ENCODE results near the genes CPLANE2, CROCC and MFAP2.

DNA sequence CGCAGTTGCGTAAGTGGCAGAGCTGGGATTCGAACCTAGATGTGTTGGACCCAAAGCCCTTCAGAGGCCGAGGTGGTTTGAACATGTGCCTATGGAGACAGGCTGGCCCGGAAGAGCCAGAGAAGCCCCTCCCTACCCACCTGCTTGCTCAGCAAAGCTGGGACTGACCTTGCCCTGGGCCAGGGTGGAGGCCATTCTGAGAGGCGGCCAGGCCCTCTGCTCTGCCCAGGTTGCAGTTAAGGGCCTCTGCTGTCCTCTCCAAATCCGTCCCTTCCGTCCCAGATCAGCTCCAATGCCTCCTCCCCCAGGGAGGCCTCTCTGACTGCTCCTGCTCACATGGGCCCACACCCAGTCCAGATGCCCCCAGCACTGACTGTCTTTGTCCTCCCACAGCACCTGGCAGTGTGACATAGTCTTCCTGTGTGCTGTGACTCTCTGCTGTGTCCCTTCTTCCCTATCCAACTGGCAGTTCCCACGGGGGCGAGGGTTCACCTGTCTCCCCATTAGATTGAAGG is 1.2 kb upstream of the HSPB7 start:
- RAMPAGE, long total RNA, result no peak
- RRBS, 2 experiments, result no CpG with 5 or more reads among the region's 10 CpGs
CAGE:
- cytosol, long polyA minus RNA, result no peak
- cytosol, long polyA plus RNA, result no peak
- long polyA plus RNA, result no peak
- nucleolus, long total RNA, result no peak
- nucleus, long polyA plus RNA, result no peak
- nucleus, long total RNA, result no peak

GRCh38 chr1:16124647-16125304 is 31.1 kb downstream of the EPHA2 start:
- RAMPAGE, long total RNA, result no peak
- RRBS, 2 experiments, result 5 to 55% methylated on average over 2 of the region's 19 CpGs
CAGE:
- cytosol, long polyA minus RNA, result no peak
- cytosol, long polyA plus RNA, result no peak
- long polyA plus RNA, result no peak
- nucleolus, long total RNA, result no peak
- nucleus, long polyA plus RNA, result no peak
- nucleus, long total RNA, result no peak

DNA sequence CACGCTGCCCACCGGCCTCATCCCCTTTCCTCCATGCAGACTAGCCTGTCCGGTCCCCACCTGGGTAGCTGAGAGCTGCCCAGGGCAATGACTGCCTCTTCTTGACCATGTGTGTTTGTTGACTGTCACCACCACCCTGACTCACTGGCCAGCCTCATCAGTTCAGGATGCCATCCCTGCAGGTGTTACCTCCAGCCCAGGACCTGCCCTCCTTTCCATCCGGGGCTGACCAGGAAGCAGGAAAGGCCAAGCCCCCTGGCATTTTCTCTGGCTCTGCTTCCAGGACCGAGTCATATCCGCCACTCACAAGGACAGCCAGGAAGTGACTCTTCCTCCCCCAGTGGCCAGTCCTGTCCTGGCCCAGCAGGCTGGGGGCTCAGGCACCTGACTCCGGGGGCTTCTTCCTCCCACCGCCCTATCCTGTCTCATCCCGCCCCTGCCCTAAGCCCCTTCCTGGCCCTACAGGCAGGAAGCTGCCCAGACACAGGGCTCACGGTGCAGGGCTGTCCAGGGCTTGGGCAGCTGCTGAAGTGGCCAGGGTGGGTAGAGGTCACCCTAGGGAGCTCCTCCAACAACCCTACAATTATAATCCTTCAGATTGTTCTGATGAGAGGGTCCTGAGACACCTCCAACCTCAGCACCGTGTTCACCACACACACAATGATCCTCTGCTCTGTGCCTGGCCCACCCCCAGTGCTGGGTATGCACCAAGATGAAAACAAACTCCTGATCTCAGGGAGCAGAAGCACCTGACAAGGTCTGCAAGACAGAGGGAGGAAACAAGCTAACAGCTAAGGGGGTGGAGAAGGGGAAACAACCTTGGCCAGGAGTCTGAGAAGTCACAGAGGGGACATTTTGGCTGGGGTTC is 16.9 kb downstream of the EPHA2 start:
- RAMPAGE, long total RNA, result no peak
- RRBS, 2 experiments, result 69 to 88% methylated on average over 1 of the region's 11 CpGs
CAGE:
- cytosol, long polyA minus RNA, result no peak
- cytosol, long polyA plus RNA, result no peak
- long polyA plus RNA, result no peak
- nucleolus, long total RNA, result no peak
- nucleus, long polyA plus RNA, result no peak
- nucleus, long total RNA, result no peak

- RAMPAGE, long total RNA, result no peak
- RRBS, 2 experiments, result 54 to 62% methylated on average over 3 to 4 of the region's 28 CpGs
CAGE:
- cytosol, long polyA minus RNA, result no peak
- cytosol, long polyA plus RNA, result no peak
- long polyA plus RNA, result no peak
- nucleolus, long total RNA, result no peak
- nucleus, long polyA plus RNA, result no peak
- nucleus, long total RNA, result no peak
Observed at GRCh38 chr1:16152330-16153611, 3.1 kb downstream of the EPHA2 start.

DNA sequence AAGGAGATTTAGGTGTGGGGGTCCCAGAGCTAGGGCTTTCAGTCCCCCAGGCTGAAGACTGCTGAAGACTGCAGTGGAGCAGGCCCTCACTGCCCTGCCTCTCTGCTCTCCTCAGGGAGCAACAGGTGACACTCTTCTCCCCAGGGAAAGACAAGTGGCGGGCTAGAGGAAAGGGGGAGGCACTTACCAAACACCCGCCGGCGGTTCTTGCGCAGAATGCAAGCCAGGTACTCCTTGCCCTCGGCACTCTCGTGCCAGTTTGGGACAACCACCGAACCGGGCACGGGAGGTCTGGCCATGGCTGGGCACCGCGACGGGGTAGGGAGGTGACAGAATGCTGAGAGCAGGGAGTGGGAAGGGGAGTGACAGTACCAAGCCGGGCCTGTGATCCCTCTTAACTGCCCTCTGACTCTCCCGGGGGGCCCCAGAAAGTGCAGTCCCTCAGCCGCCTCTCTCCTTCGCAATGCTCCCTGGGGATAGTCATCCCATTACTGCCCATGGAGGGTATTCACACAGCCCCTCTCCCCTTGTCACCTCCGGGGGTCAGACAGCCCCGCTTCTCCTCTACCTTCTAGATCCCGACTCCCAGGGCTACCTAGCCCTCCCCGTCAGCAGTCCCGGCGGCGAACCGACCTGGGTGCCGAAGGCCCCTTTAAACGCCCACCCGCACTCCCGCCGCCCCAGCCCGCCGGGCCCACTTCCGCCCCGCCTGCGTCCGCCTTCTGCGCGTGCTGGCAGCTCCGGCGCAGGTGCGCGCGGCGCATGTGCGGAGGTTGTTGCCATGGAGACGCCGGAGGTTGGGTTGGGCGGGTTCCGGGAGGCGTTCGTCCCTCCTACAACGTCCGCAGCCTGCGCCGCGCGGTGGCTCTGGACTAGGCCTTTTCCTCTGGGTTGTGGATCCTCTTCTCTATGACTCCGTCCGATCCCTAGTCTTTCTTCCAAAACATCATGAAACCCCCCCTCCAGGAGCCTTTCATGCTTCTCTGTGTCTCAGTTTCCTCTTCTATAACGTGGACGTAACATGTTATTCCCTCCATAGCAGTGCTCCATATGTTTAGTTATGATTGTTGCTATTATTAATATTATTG is at the start of gene CPLANE2:
Gene CPLANE2, minus strand, starts transcription at position 740 of the 1,088 bp plus-strand sequence.
- RAMPAGE, long total RNA, result no peak
- RRBS, 2 experiments, result under 1 to 2% methylated on average over 39 to 40 of the region's 61 CpGs
CAGE:
- cytosol, long polyA minus RNA, result no peak
- cytosol, long polyA plus RNA, result no peak
- long polyA plus RNA, result no peak
- nucleolus, long total RNA, result no peak
- nucleus, long polyA plus RNA, result no peak
- nucleus, long total RNA, result no peak

DNA sequence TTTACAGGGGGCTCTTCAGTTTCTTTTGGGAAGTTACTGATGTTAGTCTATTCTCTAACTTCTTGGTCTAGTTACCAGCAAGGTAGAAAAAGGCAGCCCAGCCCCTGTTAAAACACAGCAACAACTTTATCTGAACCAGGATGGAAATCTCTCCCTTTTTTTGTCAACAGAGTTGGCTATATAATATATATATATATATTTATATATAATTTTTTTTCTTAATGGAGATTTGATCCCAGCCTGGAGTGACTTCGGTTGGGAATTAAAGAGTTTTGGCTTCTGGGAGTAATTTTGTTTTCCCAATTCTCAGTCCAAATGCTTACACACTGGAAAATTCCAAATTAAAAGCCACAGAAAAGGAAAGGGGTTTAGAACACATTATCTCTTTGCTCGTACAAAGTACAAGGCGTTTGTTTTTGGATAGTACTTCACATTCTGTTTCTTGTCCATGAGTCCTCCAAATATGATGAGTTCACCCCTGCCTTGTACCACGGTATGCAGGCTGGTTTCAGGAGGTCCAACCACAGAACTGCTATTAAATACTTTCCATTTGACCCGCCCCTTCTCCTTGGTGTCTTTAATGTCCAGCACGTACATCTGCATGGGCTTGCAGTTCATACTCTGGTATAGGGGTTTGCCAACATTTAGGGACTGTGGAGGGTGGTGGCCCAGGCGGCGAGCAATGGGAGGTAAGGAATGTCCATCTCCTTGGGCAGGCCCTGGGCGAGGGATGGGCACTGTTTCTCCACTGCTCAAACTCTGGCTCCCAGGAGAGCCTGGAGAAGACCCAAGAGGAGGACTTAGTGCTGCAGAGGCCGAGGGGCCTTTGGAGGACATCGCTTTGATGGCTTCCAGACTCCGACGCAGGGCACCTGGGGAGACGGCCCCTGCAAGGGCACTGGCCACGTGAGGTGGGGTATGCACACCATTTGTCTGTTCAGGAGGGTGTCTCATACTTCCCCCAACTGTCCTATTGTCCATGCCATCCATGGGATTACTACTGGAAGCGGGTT is 13.6 kb upstream of the CPLANE2 start:
- RAMPAGE, long total RNA, result no peak
- RRBS, 2 experiments, result no CpG with 5 or more reads among the region's 16 CpGs
CAGE:
- cytosol, long polyA minus RNA, result no peak
- cytosol, long polyA plus RNA, result no peak
- long polyA plus RNA, result no peak
- nucleolus, long total RNA, result no peak
- nucleus, long polyA plus RNA, result no peak
- nucleus, long total RNA, result no peak

- RAMPAGE, long total RNA, result no peak
- RRBS, 2 experiments, result no CpG with 5 or more reads among the region's 5 CpGs
CAGE:
- cytosol, long polyA minus RNA, result no peak
- cytosol, long polyA plus RNA, result no peak
- long polyA plus RNA, result no peak
- nucleolus, long total RNA, result no peak
- nucleus, long polyA plus RNA, result no peak
- nucleus, long total RNA, result no peak
Observed at GRCh38 chr1:16378544-16378816, 11.4 kb downstream of the SZRD1 start.

DNA sequence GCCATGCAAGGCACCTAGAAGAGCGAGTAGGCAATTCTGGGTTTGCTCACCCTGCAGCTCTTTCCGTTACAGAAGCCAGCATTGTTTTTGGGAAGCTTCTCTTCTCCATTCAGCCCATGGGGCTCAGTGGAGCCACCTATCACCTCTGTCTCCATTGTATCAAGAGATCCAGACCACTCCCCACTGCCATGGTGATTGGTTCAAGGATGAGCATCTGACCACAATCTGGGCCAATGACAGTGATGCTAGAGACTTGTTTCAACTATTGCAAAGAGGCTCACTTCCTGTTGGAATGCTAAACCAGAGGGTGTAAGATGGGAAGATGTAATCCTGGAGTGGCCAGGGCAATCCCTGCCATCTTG is 6.6 kb downstream of the SPATA21 start:
- RAMPAGE, long total RNA, result no peak
- RRBS, 2 experiments, result no CpG with 5 or more reads among the region's 2 CpGs
CAGE:
- cytosol, long polyA minus RNA, result no peak
- cytosol, long polyA plus RNA, result no peak
- long polyA plus RNA, result no peak
- nucleolus, long total RNA, result no peak
- nucleus, long polyA plus RNA, result no peak
- nucleus, long total RNA, result no peak

DNA sequence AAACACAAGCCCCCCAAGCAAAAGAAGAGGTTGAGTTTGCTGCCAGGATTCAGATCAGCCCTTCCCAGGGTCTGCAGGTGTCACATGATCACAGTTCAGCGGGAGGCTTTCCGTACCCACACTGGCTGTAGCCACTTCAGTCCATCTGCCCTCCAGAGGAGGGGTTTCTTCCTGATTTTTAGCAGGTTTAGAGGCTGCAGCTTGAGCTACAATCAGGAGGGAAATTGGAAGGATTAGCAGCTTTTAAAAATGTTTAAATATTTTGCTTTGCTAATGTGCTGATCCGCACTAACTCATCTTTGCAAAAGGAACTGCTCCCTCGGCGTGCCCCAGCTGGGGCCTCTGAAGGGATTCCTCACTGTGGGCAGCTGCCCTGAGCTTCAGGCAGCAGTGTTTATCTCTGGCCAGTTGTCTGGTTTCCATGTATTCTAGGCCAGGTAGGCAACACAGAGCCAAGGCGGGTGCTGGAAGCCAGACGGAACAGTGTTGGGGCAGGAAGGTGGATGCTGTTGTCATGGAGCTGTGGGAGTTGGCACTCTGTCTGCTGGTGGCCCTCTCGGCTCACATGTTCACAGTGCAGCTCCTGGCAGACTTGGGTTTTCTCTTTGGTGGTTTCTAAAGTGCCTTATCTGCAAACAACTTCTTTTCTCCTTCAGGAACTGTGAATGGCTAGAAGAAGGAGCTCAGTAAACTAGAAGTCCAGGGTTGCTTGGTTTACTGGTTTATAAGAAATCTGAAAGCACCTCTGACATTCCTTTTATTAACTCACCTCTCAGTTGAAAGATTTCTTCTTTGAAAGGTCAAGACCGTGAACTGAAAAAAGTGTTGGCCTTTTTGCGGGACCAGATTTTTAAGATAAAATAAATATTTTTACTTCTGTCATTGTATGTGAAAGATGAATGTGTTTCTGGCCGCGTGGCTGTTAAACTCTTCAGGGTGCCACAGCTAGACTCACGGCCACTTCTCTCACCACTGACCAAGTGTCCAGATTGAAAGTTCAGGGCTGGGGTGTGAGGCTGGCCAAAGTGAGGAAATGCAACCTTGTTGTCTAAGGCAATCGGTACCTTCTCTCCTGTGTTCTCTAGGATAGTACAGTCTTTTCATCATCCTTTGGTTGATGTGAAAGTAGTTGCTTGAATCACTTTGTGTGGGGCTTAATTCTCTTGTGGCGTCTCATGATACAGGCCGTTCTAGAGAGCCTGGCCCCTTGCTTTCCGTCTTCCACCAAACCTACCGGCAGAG is 19.1 kb downstream of the NECAP2 start:
- RAMPAGE, long total RNA, result no peak
- RRBS, 2 experiments, result no CpG with 5 or more reads among the region's 18 CpGs
CAGE:
- cytosol, long polyA minus RNA, result no peak
- cytosol, long polyA plus RNA, result no peak
- long polyA plus RNA, result no peak
- nucleolus, long total RNA, result no peak
- nucleus, long polyA plus RNA, result no peak
- nucleus, long total RNA, result no peak

DNA sequence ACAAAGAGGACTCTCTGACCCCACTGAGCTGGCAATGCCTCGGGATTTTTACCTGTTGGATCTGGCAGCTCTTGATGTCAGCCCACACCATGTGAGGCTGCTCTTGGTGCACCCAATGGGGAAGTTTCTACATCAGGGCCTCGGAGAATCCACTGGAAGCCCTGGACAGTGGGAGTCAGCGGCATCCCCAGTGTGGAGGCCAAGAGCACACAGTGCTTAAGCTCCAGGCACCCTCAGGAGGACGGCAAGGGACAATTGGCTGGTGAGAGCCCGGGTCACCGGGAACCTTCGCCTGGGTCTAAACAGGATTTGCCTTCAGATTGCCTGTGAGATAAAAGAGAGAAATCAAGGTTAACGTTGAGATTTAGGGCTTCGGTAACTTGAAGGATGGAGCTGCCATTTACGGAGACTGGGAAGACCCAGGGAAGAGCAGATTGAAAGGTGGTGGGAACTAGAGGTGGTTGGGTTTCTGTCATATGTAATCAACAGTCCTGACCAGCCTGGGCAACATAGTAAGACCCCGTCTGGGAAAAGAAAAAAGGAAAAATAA is 168.0 kb downstream of the NECAP2 start:
- RAMPAGE, long total RNA, result no peak
- RRBS, 2 experiments, result no CpG with 5 or more reads among the region's 11 CpGs
CAGE:
- cytosol, long polyA minus RNA, result no peak
- cytosol, long polyA plus RNA, result no peak
- long polyA plus RNA, result no peak
- nucleolus, long total RNA, result no peak
- nucleus, long polyA plus RNA, result no peak
- nucleus, long total RNA, result no peak

DNA sequence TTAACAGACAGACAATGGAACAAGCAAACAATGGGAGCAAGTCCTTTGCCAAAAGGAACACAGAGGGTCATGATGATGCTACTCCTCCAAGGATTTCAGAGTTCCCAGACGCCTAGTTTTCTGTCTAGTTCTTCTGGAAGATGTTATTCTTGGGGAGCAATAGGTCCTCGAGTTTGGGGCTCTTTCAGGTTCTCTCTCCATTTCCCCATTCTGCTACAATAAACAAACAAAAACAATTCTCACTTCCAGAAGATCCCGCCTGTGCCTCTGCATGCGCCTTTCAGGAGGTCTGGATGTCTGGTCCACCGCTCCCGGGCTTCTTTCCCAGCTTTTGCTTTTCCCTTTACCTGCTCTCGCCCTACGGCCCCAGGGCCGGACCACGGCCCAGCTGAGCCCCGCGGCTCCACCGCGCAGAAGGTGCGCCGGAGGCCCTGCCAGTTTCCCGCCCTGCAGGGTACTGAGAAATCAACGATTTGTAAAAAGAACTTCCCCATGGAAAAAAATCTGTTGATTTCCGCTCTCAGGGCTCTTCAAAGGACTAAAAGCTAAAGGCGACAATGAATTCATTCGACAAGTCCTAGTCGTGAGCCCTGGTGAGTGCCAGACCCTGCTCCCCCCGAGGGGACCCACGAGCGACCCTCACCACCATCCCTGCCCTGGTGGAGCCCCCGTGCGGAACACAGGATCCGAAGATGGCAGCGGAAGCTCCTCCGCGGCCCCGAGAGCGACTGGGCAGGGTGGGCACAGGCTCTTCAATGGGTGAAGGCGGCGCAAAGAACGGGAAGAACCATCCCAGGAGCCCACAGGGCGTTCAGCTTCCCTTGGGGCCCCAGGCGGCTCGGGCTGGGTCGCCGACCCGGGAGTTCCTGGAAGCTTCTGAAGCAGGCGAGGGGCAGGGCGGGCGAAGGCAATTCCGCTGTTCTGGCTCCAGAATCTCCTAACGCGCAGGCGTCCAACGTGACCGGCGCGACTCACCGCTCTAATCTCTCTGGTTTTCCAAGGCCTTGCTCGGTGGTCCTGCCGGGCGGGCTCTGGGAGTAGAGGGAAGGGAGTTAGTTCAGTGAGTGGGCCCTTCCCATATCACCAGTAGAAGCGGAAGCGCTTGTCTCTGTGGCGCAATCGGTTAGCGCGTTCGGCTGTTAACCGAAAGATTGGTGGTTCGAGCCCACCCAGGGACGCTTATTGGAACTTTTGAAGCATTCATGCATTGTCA is 32.8 kb upstream of the CROCC start:
- RAMPAGE, long total RNA, result no peak
- RRBS, 2 experiments, result 4 to 16% methylated on average over 13 to 15 of the region's 67 CpGs
CAGE:
- cytosol, long polyA minus RNA, result no peak
- cytosol, long polyA plus RNA, result no peak
- long polyA plus RNA, result no peak
- nucleolus, long total RNA, result no peak
- nucleus, long polyA plus RNA, result no peak
- nucleus, long total RNA, result no peak

GRCh38 chr1:16921479-16922042 is at the start of gene CROCC:
Gene CROCC, plus strand, starts transcription at chr1:16921931.
- RAMPAGE, long total RNA, result no peak
- RRBS, 2 experiments, result no CpG with 5 or more reads among the region's 12 CpGs
CAGE:
- cytosol, long polyA minus RNA, result no peak
- cytosol, long polyA plus RNA, result no peak
- long polyA plus RNA, result no peak
- nucleolus, long total RNA, result no peak
- nucleus, long polyA plus RNA, result no peak
- nucleus, long total RNA, result no peak

GRCh38 chr1:16945965-16946615 is 24.4 kb downstream of the CROCC start:
- RAMPAGE, long total RNA, result no peak
- RRBS, 2 experiments, result no CpG with 5 or more reads among the region's 14 CpGs
CAGE:
- cytosol, long polyA minus RNA, result no peak
- cytosol, long polyA plus RNA, result no peak
- long polyA plus RNA, result no peak
- nucleolus, long total RNA, result no peak
- nucleus, long polyA plus RNA, result no peak
- nucleus, long total RNA, result no peak

DNA sequence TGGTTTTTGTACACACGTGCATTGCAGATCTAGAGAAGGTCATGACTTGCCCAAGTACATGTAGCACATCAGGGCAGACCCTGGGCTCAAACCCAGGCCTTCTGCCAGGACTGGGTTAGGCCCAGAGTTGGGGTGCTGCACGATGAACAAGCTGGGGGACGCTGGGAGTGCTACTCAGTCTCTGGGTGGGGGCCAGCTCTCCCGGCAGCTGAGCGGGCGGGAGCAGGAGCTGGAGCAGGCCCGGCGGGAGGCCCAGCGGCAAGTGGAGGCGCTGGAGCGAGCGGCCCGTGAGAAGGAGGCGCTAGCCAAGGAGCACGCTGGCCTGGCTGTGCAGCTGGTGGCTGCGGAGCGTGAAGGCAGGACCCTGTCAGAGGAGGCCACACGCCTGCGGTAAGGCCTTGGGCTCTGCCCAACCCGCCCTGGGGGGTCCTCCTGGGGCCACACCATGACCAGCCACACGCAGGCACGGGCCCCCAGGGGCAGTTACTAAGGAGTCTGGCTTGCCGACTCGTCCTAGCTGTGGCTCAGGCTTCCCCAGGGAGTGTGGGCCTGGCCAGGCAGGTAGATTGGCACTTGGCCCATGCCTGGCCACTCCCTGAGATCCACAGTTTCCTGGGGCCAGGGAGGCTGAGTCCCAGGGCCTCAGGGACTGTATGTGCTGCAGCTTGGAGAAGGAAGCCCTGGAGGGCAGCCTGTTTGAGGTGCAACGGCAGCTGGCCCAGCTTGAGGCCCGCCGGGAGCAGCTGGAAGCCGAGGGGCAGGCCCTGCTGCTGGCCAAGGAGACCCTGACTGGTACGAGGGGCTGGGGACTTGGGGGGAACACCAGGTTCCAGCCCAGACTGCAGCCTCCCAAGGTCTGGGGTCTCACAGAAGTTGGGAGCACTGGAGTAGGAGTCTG is 26.7 kb downstream of the CROCC start:
- RAMPAGE, long total RNA, result no peak
- RRBS, 2 experiments, result 52 to 58% methylated on average over 3 of the region's 29 CpGs
CAGE:
- cytosol, long polyA minus RNA, result no peak
- cytosol, long polyA plus RNA, result no peak
- long polyA plus RNA, result no peak
- nucleolus, long total RNA, result no peak
- nucleus, long polyA plus RNA, result no peak
- nucleus, long total RNA, result no peak

- RAMPAGE, long total RNA, result no peak
- RRBS, 2 experiments, result no CpG with 5 or more reads among the region's 25 CpGs
CAGE:
- cytosol, long polyA minus RNA, result no peak
- cytosol, long polyA plus RNA, result no peak
- long polyA plus RNA, result no peak
- nucleolus, long total RNA, result no peak
- nucleus, long polyA plus RNA, result no peak
- nucleus, long total RNA, result no peak
Observed at GRCh38 chr1:16955106-16955549, 25.3 kb downstream of the MFAP2 start.

DNA sequence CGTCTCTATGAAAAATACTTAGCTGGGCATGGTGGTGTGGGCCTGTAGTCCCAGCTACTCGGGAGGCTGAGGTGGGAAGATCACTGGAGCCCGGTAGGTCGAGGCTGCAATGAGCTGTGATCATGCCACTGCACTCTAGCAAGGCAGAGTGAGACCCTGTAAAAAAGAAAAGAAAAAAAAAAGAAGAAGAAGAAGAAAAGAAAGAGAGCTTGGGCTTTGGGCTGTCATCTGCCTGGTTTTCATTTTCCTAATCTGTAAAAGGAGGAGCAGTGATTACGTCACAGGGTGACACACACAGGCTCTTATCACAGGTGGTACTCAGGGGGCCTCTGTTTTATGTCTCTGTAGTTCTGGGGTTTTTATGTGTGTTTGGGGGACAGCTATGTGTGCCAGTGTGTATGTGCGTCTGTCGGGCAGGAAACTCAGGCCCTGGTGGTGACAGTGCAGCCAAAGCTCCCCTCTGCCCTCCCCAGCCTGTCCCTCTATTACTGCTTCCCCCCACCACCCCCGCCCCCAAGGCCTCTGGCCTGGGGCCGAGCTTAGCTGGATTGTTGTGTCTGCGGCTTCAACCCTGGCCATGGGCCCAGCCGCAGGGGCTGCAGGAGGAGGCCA is 13.4 kb downstream of the MFAP2 start:
- RAMPAGE, long total RNA, result no peak
- RRBS, 2 experiments, result no CpG with 5 or more reads among the region's 11 CpGs
CAGE:
- cytosol, long polyA minus RNA, result no peak
- cytosol, long polyA plus RNA, result no peak
- long polyA plus RNA, result no peak
- nucleolus, long total RNA, result no peak
- nucleus, long polyA plus RNA, result no peak
- nucleus, long total RNA, result no peak

GRCh38 chr1:16979787-16980990 is at the start of gene MFAP2:
Gene MFAP2, minus strand, starts transcription at chr1:16980620.
- RAMPAGE, long total RNA, result no peak
- RRBS, 2 experiments, result 5 to 13% methylated on average over 22 to 25 of the region's 93 CpGs
CAGE:
- cytosol, long polyA minus RNA, result no peak
- cytosol, long polyA plus RNA, result no peak
- long polyA plus RNA, result no peak
- nucleolus, long total RNA, result no peak
- nucleus, long polyA plus RNA, result no peak
- nucleus, long total RNA, result no peak

DNA sequence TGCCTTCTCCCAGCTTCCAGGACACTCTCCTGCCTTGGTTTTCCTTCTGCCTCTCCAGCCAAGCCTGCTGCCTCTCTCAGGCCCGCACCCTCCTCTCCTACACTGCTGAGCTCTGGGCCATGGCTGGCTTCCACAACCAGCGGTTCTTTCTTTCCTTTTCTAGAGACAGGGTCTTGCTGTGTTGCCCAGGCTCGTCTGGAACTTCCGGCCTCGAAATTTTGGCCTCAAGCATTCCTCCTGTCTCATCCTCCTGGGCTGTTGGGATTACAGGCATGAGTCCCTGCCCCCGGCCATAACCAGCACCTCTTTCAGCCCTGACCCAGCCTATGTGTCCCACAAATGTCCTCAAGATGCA is 548 bp upstream of the MFAP2 start:
- RAMPAGE, long total RNA, result no peak
- RRBS, 2 experiments, result no CpG with 5 or more reads among the region's 6 CpGs
CAGE:
- cytosol, long polyA minus RNA, result no peak
- cytosol, long polyA plus RNA, result no peak
- long polyA plus RNA, result no peak
- nucleolus, long total RNA, result no peak
- nucleus, long polyA plus RNA, result no peak
- nucleus, long total RNA, result no peak

All from GM12878 (cell line).